ENCODE measurements around the genes IFIT5 and HTR7.

DNA sequence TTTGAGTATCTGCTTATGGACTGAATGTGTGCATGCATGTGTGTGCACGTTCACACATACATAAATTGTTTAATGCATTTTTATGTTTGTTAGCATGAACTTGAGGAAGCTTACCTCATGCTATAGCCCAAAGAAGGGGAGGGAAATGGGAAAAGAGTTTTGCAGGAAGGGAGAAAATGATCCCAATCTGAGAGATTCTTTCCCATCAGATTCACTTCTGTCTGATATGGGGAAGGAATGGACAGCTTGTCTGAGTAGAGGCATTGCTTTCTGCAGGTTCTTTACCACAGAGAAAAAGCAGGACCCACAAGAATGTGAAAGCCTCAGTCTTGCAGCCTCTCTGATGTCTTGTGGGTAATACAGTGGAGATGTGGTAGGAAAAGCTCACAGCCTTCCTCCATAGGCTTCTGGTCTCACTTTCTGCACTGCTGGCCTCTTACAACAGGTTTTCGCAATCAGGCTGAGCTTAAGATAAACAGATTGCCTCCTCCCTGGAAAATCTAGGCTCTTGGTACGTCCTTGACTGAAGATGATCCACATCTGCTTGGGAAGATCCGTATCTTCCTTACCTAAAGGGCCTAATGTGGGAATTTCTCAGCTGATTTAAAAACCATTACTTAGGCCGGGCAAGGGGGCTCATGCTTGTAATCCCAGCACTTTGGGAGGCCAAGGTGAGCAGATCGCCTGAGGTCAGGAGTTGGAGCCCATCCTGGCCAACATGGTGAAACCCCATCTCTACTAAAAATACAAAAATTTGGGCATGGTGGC is 592 bp downstream of the IFIT1 start:
- PRO-cap, result no peak

DNA sequence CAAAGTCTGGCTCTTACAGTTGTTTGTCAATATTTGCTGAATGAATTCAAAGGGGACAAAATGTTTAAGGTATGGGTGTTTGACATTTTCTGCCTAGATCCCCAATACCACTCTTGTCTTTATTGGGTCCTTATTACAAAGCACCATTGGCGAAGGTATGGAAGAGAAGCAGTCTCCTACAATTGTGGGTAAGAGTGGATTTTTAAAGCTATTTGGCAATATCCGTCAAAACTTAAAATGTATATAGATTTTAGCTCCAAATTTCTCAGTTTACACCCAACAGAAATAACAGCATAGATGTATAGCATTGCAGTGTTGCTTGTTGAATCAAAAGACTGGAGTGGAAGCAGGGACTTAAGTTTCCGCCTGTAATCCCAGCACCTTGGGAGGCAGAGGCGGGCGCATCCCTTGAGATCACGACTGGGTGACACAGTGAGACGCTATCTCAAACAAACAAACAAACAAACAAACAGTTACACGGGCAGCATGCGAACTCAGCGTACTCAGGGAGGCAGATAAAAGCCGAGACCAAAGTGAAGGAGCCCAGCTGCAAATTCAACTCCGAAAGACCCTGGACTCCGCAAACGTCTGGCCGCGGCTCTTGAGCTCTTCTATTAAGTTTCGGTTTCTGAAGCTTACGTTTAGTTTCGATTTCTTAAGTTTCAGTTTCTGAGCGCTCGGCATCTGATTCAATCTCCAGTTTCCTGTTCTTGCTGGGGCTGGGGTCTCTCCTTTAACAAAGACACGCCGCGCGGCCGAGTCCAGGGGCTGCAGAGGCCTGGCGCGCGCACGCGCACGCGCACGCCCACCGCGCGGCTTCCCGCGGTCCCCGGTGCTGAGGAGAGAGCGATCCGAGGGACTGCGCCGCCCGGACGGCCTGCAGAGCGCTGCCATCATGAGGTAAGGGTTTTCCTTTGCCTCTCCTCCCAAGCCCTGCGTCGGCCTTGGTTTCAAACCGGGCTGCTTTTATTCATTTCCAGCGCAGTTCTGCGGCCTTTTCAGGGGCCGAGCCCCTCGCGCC is at the start of gene IFIT5:
TSS of gene IFIT5 (plus strand) at position 665 of the 1,021 bp plus-strand sequence.
- PRO-cap, result bidirectional peak, plus-strand start at position 844 of the sequence, minus-strand start at position 590 of the sequence

DNA sequence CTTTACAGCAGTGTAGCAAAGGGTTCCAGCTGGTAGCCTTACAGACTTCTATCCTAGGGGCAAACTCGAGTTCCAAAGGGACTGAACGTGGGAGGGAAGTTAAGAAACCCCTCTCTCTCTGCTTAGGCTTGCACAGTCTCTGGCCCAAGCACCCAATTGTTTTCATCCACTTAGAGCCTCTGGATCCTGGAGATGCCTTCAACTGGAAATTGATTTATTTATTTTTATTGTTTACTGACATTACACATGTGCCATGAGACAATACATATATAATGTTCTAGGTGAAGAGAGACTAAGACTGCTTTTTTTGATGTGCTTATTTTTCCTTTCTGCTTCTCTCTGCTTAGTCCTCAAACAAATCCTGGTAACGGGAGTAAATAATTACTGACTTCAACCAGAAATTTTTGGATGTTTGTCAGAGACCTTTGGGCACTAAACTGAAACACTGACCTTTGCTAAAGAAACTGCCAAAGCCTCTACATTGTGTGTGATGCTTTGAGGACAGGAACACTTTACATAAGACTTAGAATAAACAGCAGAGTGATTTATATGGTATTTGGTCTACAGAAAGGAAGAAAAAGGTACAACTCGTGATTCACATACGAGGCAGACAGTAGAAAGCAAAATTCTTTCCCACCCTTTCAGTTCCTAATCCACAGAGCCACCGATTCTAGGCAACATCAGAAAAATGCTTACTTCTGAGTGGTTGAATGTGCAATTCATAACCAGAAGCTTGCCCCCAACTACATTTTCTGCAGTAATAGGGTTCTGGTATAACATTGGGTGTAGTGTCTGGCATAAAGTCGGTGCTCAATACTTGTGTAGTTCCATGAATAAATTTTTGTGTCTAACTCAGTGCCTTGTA is 59.9 kb downstream of the SLC16A12 start:
- PRO-cap, result no peak

DNA sequence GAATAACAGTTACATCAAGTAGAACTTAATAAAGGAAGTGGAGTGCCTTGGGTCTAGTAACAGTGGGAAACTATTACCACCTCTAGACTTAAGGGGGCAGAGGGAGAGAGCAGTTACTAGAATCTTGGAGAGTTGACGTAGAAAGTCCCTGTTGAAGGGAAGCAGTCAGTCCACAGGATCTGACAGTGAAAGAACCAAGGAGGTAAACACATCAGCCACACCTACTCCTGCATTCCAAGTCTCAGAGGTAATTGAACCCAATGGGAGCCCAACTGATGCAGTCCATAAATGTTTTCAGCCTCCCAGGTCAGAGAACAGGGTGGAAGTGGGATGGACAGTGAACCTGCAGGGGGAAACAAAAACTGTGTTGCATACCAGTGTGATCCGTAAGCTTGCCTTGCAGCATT is 57.3 kb downstream of the SLC16A12 start:
- PRO-cap, result no peak

GRCh38 chr10:89602840-89603478 is 42.1 kb downstream of the PANK1 start:
- PRO-cap, result no peak

GRCh38 chr10:89737275-89738224 is 36.2 kb downstream of the KIF20B start:
- PRO-cap, result no peak

- PRO-cap, result no peak
Observed at GRCh38 chr10:89836668-89837323, 135.4 kb downstream of the KIF20B start.

DNA sequence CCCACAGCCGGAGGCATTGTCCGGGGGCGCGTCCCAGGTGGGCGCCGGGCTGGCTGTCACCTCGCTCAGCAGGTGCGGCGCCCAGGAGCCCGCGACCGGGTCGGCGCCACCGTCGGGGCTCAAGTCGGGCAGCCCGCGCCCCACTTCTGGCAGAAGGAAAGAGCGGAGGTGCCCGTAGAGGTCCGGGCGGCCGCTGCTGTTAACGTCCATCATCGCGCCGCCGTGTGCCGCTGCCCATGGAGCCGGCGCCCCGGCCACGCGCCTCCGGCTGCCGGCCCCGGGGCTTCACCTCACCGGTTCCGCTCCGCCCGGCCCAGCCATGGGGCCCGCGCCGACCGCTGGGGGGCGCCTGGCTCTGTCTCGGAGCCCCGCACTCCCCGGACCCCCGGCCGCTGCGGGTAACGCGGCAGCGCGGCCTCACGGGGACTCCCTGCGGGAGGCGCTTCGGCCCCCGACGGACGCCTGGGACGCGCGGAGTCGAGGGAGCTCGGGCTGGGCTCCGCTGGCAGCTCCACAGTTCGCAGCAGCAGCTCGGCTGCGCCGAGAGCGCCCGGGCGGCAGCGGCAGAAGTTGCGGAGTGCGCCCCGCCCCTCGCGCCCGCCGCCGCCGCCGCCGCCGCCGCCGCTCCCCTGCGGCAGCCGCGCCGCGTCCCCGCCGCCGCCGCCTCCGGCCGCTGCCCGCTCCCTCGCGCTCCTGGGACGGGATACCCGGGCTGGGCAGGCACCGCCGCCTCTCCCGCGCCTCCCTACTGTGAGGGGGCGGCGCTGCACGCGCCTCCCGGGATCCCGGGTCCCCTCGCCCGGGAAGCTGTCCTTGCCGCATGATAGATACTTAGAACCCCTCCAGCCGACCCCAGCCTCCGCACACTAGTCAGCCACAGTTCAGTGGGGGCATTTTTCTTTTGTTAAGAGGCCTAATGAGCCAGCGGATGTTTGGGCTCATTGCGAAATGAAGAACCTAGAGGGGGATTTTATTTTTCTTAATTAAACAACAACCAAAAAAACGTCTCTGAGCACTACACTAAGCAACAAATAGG is at the start of gene HTR7:
TSS of gene HTR7 (minus strand) at position 581 of the 1,036 bp plus-strand sequence.
- PRO-cap, result no peak

GRCh38 chr10:90930198-90930886 is 9.5 kb upstream of the ANKRD1 start:
- PRO-cap, result no peak

DNA sequence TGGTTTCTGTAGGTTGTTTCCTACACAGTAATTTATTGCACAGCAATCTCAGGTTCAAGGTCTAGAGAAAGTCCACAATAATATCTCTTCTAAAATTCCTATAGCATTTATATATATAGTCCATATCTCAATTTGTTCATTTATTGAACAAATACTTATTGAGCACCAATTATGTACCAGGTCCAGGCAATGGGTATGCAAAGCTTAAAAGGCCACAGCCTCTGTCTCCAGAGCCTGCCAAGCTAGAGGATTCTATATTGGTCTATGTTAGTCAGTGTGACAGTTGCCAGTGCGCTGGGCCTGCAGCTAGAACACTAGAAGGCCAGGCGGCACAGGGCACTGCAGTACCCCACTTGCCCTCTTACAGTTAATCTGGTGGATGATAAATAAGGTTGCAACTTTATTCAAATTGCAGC is 68.9 kb downstream of the PPP1R3C start:
- PRO-cap, result no peak

GRCh38 chr10:91574997-91575401 is 57.9 kb downstream of the PPP1R3C start:
- PRO-cap, result no peak

DNA sequence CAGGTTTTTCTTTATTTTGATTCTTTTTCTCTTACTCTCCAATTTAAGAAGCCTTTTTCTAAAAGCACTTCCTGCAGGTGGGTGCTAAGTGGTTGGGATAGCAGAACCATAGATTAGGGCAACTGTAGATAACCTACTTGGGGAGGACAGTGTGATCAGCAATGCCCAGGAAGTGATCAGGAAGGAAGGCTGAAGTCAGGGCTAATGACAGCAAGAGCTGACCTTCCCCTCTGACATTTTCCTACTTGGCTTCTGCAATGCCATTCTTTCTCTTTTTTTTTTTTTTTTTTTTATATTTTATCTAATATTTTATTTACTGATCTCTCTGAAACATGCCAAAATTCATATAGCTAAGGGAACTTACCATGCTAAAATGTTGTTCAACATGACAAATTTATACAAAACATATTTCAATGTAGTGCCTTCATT is 7.6 kb downstream of the TNKS2 start:
- PRO-cap, result no peak

DNA sequence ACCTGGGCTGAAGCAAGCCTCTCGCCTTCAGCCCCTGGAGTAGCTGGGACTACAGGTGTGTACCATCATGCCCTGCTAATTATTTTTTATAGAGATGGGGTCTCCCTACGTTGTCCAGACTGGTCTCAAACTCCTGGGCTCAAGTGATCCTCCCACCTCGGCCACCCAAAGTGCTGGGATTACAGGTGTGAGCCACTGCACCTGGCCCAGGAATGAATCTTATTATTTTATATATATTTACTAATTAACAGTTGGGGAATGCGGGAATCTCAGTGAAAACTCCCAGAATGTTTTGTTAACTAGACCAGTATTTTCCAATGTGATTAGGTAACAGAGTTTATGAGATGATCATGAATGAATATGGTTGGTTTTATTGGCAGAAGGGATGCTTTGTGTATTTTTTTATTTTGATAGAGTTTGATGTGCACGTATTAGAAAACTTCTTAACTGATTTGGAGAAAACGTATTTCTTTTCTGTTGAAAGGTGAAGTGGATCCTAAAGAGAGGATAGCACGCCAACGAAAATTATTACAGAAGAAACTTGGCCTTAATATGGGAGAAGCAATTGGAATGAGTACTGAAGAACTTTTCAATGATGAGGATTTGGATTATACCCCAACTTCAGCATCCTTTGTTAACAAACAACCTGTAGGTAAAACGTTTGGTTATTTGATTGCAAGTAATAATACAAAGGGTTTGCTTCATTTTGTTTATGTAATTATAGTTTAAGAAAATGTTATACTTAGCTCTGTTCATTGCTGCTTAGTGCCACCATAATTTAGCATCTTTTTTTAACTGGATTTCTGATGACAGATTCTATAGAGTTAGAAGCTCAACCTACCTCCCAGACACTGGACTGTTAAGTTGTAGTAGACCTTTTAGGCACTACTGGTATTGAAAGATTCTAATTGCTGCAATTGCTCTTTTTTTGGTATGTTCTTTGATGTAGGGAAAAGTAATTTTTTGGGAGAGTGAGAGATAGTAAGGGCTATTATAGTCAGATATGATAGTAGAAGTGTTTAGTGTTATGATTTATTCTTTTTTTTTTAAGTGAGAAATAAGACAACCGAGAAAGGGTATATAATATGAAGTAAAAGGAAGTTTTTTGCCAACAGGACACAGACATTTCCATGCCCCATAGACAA is 27.7 kb downstream of the BTAF1 start:
- PRO-cap, result no peak

DNA sequence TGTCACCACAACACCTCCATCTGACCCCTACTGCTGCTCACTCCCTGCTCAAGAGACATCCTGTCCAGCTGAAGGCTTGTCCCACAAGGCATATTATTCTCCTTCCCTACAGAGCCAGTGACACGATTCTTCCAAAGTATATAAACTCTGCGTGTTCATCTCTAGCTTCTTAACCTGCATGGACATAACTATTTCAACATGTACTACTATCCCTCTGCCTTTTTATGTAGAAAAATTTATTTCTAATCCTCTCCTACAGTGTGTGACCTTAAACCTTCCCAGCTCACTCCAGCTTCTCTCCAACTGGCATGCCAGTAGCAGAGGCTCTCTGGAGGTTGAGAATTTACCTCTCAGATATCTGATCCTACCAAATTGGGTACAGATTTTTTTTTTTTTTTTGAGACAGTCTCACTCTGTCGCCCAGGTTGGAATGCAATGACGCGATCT is 182.0 kb downstream of the CPEB3 start:
- PRO-cap, result no peak

DNA sequence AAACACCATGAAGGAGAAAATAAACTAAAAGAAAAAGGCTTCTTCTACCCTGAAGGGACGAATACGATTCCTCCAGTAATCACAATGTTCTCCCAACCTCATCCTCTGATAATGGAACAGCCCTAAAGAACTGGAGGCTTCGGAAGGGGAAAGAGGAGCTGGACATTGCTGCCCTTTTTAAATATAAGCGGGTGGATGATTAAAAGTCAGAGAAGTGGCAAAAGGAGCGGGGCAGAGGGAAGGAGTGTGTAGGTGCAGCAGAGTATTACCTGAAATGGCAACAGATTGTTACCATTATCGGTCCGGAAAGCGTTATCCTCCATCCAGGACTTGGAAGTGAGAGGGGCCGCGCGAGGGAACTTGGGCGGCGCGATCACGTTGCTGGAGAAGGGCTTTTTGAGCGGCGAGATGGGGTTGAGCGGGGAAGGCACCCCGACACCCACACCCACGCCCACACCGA is 51.8 kb downstream of the CPEB3 start:
- PRO-cap, result no peak

GRCh38 chr10:92580521-92580831 is 6.6 kb upstream of the IDE start:
- PRO-cap, result no peak

DNA sequence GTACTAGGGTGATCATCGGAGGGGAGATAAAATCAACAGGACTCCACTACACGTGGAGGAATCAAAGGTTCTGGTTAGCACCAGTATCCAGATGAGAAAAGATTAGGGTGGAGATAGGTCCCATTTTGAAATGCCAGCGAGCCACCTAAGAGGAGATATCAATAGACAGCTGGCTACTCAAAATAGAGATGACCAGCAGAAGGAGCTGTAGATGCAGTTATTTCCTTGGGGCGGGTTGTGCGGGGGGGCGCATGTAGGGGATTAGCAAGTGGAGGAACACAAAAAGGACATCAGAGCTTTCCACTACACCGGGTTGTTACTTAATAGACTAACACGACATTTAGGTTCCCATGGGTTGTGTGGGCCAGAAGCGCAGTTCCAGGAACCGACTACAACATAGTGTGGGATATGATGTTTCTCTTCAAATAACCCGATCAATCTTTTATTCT is 2.2 kb upstream of the KIF11 start:
- PRO-cap, result no peak

GRCh38 chr10:92757743-92758261 is 68.0 kb downstream of the HHEX start:
- PRO-cap, result no peak

DNA sequence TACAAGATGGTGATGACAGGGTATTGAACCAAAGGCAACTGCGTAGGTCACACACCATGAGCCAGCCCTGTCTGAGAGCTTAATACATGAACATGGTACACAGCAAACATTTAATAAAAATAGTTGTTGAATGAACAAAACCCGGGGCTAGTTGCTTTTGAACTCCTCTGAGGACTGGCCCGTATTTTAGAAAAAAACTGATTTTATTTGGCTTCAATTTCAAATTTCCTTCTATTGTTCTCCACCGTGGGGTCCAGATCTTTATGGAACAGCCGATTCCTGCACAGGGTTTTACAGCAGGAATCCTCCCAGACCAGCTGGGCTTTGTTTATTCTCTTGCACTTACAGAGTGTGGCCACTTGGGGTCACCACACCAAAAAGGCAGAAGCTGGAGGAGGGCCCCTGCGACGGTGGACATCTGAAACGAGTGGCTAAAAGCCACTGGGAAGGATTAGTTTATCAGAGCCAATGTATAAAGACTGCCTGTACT is 5.4 kb upstream of the EXOC6 start:
- PRO-cap, result no peak

DNA sequence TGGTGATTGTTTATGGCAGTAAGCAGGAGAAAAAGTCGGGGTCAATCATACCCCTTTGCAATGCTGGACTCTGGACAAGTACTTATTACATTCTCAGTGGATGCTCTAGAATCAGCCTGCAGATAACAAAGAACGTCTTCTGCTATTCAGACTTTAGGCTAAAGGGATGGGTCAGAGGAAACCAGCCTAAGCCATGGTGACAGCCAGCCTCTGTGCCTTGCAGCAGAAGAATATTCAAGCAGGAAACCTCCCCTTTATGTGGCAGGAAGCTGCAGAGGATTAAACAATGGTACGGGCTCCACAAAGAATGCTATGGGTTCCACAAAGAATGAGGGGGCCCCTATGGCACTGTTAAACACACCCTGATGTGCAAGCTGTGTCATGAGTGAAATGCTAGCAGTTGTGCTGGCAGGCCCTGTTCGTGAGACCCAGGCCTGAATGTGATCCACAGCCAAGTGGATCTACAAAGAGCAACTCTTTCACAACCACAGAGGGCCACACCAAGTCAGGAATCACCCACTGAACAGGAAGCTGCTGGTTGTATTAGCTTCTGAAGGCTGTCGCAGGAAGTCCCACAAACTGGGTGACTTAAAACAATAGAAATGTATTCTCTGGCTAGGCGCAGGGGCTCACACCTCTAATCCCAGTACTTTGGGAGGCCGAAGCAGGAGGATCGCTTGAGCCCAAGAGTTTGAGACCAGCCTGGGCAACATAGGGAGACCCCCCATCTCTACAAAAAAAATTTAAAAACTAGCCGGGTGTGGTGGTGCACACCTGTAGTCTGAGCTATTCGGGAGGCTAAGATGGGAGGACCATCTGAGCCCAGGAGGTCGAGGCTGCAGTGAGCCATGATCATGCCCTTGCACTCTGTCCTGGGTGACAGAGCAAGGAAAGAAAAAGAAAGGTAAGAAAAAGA is 68.8 kb downstream of the MYOF start:
- PRO-cap, result no peak

All from mesenteric fat pad (tissue), 1 donor.